Metastatic Breast Carcinoma in the Brain (tissue), 10 donors: ENCODE data around the genes CAMK1D, PHYH and BEND7.

GRCh38 chr10:12348720-12349284, 545 bp upstream of the CAMK1D start:
- PRO-cap, 10 experiments: peak in 5 of 10 experiments; most common plus-strand start chr10:12348767 (in 1); most common minus-strand start chr10:12348971 (in 4)

DNA sequence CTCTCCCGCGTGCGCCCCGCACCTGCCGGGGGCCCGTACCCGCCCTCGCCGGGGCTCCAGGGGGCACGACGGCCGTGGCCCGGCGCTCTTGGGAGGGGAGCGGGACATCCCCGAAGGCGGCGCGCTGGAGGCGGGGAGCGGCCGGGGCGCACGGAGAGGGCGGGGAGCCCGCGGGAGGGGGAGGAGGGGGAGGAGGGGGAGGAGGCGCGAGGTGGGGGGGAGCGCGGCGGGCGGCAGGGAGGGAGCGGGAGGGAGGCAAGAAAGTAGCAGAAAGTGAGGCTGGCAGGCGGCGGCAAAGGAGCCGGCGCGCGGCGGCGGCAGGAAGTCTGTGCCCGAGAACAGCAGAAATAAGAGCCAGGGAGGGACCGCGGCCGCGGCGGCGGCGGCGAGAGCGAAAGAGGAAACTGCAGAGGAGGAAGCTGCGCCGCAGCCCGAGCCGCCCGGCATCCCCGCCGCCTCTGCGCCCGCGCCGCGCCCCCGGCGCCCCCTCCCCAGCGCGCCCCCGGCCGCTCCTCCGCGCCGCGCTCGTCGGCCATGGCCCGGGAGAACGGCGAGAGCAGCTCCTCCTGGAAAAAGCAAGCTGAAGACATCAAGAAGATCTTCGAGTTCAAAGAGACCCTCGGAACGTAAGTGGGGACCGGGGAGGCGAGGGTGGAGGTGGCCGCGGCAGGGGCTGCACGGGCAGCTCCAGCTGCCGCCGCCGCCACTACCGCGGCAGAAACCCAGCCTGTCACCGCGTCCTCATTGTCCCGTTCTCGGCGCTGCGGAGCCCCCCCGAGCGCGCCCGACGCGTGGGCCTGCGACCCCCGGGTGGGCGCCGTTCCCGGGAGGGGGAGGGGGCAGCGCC, at the start of gene CAMK1D:
CAMK1D (plus strand) TSS at position 263 of the 847 bp plus-strand sequence.
- PRO-cap, 10 experiments: peak in 10 of 10 experiments; most common plus-strand start position 285 of the sequence (in 7); most common minus-strand start position 330 of the sequence (in 3)

- PRO-cap, 10 experiments: peak in 6 of 10 experiments; most common plus-strand start chr10:12350398 (in 1); most common minus-strand start chr10:12350695 (in 5)
Measured at GRCh38 chr10:12350132-12351318, 1.2 kb downstream of the CAMK1D start.

GRCh38 chr10:12635075-12635597, 285.8 kb downstream of the CAMK1D start:
- PRO-cap, 10 experiments: no peak in any of the 10 experiments

DNA sequence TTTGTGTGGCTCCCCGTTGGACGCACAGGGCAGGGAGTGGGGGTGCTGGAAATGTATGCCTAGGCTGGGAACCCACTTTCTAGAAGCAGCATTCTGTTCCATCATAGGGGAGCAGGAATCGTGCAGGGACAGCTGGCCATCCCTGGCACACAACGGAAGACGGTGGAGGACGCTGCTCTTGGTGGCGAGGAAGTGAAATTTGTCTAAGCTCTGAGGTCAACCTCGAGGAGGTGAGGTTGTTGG, 299.5 kb downstream of the CCDC3 start:
- PRO-cap, 10 experiments: no peak in any of the 10 experiments

- PRO-cap, 10 experiments: peak in 4 of 10 experiments; most common plus-strand start chr10:12707586 (in 1); most common minus-strand start chr10:12707581 (in 4)
Measured at GRCh38 chr10:12707268-12708051, 294.1 kb downstream of the CCDC3 start.

DNA sequence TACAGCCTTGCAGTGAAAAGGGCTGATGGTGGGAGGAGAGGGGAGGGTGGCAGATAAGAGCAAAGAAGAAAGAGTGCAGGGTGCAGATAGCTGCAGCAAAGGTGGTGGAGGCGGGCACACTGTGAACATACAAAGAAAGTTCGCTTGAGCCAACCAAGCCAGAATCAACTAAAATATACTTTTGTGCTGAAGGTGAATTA, 8.1 kb upstream of the OPTN start:
- PRO-cap, 10 experiments: no peak in any of the 10 experiments

DNA sequence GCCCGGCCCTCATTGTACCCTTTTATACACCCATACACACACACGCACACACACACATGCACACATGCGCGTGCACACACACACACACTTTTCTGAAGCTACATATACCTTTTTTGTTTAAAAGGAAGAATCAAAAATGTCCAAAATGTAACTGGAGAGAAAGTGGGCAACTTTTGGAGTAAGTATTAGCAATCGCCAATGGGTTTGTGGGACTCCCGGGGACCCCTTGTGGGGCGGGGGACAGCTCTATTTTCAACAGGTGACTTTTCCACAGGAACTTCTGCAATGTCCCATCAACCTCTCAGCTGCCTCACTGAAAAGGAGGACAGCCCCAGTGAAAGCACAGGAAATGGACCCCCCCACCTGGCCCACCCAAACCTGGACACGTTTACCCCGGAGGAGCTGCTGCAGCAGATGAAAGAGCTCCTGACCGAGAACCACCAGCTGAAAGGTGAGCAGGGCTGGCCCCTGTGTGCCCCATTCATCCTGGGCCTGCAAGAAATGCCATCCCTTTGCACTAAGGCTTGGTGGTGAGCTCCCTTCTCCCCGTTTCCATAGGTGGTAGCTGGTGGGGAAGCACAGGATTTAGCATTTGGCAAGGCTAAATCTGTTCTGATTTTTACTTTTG, 9.0 kb downstream of the OPTN start:
- PRO-cap, 10 experiments: no peak in any of the 10 experiments

- PRO-cap, 10 experiments: peak in 10 of 10 experiments; most common plus-strand start chr10:13300189 (in 10); most common minus-strand start chr10:13300064 (in 7)
Measured at GRCh38 chr10:13299984-13300428, at the start of gene PHYH. Gene PHYH, minus strand, starts transcription at chr10:13300064.

DNA sequence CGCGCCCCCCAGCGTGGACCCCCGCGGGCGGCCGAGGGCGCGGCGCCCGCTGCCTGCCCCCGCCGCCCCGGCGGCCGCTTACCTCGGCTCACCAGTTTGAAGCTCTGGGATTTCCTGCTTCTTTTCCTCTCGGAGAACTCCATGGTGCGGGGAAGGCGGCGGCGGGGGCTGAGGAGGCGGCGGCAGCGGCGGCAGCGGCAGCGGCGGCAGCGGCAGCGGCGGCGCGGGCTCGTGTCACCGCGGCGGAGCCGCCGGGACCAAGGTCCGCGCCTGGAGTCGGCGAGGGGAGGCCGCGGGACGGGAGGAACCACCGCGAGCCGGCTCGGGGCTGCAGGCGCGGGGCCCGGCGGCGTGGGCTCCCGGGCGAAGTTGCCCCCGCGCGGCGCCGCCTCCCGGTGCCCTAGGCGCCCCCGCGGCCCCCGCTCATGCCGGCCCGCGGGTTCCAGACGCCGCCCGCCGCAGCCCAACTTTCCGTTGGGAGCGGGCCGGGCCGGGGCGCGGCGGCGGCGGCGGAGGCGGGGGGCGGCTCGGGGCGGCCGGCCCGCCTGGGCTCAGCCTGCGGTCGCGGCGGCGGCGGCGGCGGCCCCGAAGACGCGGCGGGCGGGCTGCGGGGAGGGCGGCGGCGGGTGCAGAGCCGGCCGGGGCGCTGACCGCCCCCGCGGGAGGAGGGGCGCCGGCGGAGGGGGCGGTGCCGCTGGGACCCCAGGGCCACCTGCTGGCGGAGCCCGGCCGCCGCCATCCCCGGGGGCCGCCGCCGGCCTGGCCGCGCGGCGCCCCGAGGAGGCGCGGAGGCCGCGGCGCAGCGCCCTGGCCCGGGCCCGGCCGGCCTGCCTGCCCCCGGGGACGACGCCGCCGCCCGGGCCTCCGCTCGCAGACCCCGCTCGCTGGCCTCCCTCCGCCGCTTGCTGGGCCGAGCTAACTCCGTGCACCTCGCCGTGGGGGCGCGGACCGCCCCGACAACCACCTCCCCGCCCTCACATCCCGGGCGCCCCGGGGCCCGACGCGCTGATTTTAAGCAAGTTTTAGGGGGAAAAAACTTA, at the start of gene BEND7:
BEND7 (minus strand) TSS at position 624 of the 1,040 bp plus-strand sequence.
- PRO-cap, 10 experiments: peak in 7 of 10 experiments; most common plus-strand start position 744 of the sequence (in 7); most common minus-strand start position 607 of the sequence (in 3)

DNA sequence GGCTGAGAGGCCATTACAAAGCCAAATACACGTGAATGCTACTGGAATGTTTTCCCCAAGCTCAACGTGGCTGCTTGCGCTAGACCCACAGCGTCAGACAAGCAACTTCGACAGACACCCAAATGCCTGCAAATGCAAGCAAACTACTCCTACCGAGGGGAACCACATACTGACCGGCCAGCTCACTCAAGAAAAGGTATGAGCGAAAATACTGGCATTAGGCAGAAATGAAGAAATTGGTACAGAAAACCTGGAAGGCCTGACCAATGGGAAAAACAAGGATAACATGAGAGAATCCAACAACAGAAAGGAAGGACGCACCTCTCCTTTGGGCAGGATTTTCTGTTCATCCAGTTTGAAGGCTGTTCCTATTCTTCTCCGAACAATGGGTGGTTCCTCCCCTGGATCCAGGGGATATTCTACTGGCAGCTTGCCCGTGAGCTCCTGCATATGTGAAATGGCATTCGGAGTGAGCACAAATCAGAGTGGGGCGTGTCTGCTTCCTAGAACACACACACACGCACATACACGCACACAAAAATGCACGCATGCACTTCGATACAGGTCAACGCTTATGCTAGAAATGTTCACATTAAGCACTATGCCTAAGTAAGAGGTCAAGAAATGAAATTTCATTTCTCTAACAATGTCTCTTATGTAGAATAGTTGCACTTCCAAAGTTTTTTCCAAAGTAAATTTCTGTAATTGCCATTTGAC, 83.5 kb downstream of the PRPF18 start:
- PRO-cap, 10 experiments: no peak in any of the 10 experiments

- PRO-cap, 10 experiments: no peak in any of the 10 experiments
Measured at GRCh38 chr10:13765585-13766187, 178.9 kb downstream of the PRPF18 start.

GRCh38 chr10:13803936-13804355, 217.2 kb downstream of the PRPF18 start:
- PRO-cap, 10 experiments: peak in 1 of 10 experiments; most common plus-strand start chr10:13803942 (in 1)

DNA sequence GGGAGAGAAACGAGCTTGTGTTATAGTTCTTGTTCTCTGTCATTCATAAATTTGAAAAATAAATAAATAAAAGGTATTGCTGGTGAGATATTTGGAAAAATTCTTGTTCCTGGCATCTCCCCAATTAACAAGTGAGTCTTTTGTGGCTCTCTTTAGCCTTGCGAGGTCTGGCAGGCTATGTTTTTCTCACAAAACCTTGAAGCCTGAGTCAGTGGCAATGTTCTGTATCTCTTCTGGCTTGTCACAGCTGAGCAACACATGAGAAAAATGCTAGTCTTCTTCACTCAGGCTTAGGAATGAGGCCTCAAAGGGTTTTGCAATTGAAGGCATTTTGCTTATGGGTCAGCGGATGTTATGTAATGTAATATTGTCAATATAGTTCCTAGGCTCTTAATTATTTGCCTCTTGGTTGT, 273.9 kb downstream of the FRMD4A start:
- PRO-cap, 10 experiments: no peak in any of the 10 experiments

DNA sequence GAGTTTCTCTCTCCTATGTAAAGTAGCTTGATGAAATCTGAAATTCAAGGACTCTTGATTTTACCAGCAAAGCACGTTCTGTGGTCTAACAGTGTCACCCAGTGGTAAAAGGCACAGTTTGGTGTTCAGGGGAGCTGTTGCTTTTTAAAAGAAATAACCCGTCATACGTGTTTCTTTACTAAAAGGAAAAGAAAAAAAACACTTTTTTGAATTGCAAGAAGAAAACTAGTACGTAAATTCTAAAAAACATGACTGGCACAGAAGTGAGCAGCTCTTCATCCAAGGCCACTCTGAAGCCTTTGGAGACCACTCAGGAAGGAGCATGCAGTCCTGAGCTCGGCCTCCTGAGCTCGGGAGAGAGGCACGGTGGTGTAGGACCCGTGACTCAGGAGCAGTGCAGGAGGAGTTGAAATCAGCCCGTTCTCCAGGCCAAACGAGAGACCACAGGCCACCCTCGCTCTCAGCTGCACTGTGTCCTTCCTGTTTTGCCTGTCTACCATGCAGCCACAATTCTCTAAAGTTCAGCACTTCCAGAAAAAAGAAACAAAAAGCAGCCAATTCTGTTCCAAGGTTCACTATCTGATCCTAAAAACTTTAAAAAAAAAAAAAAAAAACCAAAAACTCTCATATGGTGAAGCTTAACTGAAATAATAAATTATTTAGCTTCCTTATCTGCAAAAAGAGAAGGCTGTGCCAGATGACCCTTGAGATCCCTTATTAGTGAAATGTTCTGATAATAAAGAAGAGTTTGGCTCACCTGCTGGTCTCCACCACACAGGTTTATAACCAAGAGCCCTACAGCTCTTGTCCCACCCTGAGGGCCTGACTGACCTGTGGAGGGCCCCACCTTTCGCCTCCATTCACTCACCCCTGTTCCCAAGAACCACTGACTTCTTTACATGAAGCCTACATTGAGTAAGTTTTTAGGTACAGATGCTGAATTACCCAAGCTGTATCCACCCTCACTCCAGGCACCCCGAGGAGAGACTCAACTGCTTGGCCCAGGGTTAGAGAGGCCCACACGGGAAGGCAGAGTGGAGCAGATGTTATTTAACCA, 212.7 kb upstream of the FRMD4A start:
- PRO-cap, 10 experiments: no peak in any of the 10 experiments

DNA sequence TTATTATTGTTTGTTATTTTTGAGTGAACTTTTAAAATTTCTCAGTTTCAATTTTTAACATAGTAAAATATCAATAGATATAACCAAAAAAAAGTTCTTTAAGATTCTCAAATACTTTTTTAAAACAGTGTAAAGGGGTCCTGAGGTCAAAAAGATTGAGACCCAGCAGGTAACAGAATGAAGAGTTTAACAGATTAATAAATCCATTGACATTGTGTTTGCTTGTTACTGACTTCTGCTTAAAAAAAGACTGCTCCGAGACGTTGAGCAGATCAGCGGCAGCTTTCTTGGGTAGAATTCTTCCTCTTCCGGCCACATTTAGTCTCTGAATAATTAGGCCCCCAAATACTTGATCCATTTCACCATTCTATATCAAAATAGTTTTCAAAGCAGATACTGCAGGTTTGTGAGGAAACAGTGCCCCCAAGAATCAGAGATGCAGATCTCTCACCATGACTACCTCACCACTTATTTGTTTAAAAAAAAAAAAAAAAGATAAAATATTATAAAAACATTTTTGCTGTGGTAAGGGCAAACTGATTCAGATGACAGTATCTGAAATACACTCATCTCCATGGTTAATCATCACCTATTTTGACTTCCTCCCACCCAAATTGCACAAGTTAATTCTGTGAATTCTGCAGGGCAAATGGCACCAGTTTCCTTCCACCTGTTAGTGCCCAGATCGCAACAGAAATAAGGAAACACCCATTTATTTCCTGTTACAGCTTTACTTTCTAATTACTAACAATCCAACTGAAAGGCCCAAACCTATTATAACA, 210.5 kb downstream of the FAM107B start:
- PRO-cap, 10 experiments: no peak in any of the 10 experiments

GRCh38 chr10:14574221-14575077, 200.2 kb downstream of the FAM107B start:
- PRO-cap, 10 experiments: no peak in any of the 10 experiments

- PRO-cap, 10 experiments: peak in 10 of 10 experiments; most common plus-strand start chr10:14604543 (in 6); most common minus-strand start chr10:14604401 (in 5)
Measured at GRCh38 chr10:14604027-14604724, 170.5 kb downstream of the FAM107B start.

DNA sequence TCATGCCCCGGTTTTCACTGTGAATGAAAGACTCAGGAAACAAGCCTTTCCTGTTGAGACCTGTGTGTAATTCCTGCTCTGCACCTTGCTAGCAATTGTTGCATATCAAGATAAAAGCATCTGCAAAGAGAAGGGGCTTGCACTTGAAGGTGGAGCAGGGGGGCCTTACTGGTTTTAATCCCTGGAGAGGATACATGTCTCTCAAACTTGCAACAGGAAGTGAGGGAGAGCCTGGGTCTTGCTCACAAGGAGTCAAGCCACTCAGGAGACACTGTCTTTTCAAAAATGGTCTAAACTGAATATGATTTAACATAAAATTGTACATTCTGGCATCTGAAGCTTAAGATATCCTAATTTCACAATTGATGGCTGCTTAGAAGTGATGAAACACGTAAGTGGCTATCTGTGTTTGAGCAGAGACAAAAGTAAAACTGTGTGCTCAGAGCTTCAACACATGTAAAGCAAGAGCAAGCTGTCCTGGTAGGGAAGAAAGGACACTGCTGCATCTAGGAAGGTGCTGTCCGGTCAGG, 157.4 kb downstream of the FAM107B start:
- PRO-cap, 10 experiments: no peak in any of the 10 experiments

- PRO-cap, 10 experiments: no peak in any of the 10 experiments
Measured at GRCh38 chr10:14751904-14752335, 22.8 kb downstream of the FAM107B start.